Ishikawa (cell line): ENCODE data around the gene LRRC75A.

GRCh38 chr17:15264411-15264903, 669 bp downstream of the PMP22 start:
- RRBS: no CpG with 5 or more reads among the region's 2 CpGs

GRCh38 chr17:15350783-15351188, 9.4 kb upstream of the TEKT3 start:
- RRBS: no CpG with 5 or more reads among the region's 3 CpGs

- RRBS: no CpG with 5 or more reads among the region's 5 CpGs
These were observed 30.1 kb downstream of the CDRT4 start for GRCh38 chr17:15437200-15437866.

GRCh38 chr17:15649559-15650624, 30.4 kb upstream of the FBXW10B start:
- RRBS: no CpG with 5 or more reads among the region's 11 CpGs

GRCh38 chr17:15655024-15655663, 29.0 kb downstream of the TRIM16 start:
- RRBS: no CpG with 5 or more reads among the region's 6 CpGs

- RRBS: no CpG with 5 or more reads among the region's 34 CpGs
These were observed 50.8 kb downstream of the TBC1D26 start for GRCh38 chr17:15782786-15783291.

DNA sequence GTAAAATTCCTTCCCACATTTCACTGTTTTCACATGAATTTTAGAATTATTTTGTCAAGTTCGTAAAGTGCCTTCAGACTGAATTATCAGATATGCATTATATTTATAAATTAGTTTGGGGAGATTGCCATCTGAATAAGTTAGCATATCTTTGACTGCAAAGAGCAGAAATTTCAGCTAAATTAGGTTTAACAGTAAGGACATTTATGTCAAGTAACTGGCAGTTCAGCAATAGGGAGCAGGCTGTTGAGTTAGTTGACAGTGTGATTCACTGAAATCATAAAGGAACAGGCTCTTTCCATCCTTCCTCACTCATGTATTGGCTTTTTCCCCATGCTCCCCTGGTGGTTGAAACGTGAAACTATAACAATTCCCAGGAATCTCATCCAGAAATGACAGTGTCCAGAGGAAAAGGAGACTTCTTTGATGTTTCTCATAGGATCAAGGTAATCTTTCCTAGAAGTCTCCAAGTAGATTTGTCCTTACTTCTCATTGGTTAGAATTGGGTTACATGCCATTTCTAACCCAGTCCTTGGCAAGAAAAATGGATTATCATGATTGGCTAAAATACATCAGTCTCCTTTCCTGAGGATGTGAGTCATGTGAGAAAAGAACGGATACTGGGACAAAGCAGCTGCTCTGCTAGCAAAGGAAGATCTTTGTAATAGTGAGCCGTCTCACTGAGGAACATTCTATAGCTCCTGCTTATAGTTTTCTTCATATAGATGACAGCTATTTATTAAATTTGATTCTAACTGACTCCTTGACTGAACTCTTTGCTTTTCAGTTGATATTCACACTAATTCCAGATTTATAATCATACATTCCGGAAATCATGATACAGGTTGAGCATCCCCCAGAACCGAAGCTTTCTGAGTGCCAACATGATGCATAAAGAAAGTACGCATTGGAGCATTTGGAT, 14.4 kb downstream of the TTC19 start:
- RRBS: no CpG with 5 or more reads among the region's 7 CpGs

- RRBS: no CpG with 5 or more reads among the region's 3 CpGs
These were observed 22.5 kb downstream of the TTC19 start for GRCh38 chr17:16021941-16022702.

- RRBS: no CpG with 5 or more reads among the region's 6 CpGs
These were observed 71.8 kb downstream of the TTC19 start for GRCh38 chr17:16071433-16071780.

DNA sequence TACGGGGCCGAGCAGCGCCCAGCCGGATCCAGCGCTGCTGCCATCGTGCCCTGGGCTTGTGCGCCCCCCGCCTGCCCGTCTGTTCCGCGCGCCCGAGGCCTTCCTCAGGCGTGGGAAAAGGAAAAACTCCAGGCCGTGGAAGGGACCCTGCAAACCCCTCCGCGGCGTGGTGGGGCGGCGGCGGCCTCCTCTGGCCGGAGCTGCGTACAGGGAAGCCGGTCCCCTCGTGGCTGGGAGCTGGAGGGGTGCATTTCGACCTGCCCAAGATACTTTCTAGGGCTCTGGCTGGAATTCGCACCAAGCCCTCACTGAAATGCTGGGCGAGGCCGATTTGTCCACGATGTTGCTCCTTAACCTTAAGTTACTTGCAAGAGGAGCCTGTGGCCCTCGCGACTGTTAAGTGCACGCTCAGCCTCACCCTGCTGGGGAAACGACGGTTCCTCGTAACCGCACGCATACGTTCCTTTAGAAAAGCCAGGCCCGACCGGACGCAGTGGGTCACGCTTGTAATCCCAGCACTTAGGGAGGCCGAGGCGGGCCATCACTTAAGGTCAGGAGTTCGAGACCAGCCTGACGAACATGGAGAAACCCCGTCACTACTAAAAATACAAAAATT, 511 bp upstream of the NCOR1 start:
- RRBS: 1% methylated on average over 4 of the region's 48 CpGs

- RRBS: no CpG with 5 or more reads among the region's 8 CpGs
These were observed 23.9 kb downstream of the CENPV start for GRCh38 chr17:16329166-16330039.

DNA sequence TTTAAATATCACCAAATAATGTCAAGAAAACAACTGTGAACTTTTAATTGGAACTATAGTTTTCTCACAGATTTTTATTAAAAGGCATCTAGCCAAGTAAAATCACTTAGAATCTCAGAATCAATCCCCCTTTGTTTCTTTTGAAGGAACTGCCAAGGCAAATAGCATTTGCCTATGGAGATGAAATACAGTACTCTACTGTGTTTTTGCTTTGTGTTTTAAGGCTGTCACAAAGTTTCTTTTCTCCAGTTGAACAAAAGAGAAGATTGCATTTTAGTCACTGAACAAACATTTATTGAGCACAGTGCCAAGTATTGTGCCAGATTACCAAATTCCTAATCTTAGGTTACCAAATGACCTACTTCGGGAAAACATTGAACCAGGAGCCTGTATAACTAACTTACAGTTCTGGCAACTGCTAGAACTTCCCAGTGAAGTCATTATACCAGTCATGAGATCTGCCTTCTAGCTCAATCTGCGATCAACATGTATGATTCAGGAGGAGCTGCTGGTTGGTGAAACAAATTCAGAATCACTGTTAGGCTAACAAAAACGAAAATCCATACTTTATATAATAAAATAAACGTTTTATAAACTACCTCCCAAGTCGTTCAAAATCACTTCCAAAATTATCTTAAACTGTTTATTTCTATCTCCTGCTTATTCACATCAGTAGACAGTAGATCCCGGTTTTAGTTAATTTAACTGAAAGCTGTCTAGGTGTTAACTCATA, 2.9 kb upstream of the UBB start:
- RRBS: no CpG with 5 or more reads among the region's 6 CpGs

GRCh38 chr17:16382279-16383192, 1.6 kb downstream of the UBB start:
- RRBS: no CpG with 5 or more reads among the region's 23 CpGs

GRCh38 chr17:16416100-16417263, 1.1 kb downstream of the TRPV2 start:
- RRBS: no CpG with 5 or more reads among the region's 18 CpGs

GRCh38 chr17:16465959-16466836, 25.8 kb downstream of the LRRC75A start:
- RRBS: no CpG with 5 or more reads among the region's 10 CpGs

DNA sequence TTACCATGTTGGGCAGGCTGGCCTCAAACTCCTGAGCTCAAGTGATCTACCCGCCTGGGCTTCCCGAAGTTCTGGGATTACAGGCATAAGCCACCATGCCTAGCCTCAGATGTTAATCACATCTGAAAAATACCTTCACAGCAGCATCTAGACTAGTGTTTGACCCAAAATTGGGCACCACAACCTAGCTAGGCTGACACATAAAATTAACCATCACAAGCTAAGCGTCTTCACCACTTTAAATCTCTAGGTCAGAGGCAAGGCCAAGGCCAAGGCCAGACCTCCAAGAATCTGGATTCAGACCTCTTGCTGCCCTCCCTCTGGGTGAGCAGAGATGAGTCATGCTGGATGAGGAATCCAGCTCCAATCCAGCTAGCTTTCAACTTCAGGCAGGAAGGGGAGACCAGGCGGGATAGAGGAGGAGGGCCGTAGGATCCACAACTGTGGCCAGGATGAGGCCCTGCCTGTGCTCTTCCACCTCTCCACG, 14.9 kb downstream of the LRRC75A start:
- RRBS: no CpG with 5 or more reads among the region's 6 CpGs

GRCh38 chr17:16484424-16484650, 7.7 kb downstream of the LRRC75A start:
- RRBS: 92% methylated on average over 3 of the region's 6 CpGs

GRCh38 chr17:16491731-16492642, at the start of gene LRRC75A:
TSS of gene LRRC75A (minus strand) at chr17:16492193.
- RRBS: 3% methylated on average over 68 of the region's 133 CpGs

DNA sequence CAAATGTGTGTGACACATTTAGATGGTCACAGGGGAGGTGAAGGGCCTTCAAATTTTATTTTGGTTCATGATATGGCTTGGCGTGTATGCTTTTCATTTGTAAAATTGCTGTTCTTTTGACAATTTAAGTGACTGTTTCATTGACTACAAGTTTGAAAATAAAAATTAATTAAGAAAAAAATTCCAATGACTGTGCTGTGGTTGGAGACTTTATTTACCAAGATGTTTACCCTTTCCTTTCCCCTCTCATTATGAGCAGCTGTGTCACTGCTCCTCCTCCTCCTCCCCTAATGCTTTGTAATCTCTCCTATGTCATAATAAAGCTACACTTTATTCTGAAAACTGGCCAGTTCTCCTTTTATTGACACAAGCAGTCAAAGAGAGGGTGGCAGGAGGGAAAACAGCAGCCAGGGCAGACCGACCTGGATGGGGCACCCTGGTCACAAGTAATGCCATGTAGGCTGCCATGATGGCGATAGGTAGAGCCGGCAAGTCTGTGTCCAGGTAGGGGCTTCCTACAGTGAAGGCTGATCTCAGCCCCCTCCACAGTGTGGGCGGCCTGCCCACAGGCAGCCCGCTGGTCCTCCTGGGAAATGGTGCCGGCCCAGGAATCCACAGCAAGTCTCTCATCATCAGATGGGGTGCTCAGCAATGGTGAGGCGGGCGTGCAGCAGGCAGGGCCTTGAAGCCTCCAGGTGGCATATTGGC, 49.2 kb downstream of the TNFRSF13B start:
- RRBS: 62% methylated on average over 3 of the region's 9 CpGs

DNA sequence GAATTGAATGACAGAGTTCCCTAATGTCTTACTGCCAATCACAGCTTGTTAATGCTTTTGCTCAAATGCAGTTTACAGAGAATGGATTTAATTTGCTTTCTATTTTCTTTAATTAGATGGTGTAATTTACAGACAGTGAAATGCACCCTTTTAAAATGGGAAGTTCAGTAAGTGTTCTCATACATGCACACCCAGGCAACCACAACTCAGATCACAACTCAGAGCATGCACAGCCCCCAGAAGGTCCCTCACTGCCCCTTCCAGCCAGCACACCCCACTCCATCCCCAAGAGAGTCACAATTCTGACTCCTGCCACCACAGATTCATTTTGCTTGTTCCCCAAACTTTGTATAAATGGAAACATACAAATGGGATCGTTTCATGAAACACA, 3.2 kb upstream of the TNFRSF13B start:
- RRBS: no CpG with 5 or more reads among the region's 1 CpG